ENCODE measurements around a stretch of chr6.

DNA sequence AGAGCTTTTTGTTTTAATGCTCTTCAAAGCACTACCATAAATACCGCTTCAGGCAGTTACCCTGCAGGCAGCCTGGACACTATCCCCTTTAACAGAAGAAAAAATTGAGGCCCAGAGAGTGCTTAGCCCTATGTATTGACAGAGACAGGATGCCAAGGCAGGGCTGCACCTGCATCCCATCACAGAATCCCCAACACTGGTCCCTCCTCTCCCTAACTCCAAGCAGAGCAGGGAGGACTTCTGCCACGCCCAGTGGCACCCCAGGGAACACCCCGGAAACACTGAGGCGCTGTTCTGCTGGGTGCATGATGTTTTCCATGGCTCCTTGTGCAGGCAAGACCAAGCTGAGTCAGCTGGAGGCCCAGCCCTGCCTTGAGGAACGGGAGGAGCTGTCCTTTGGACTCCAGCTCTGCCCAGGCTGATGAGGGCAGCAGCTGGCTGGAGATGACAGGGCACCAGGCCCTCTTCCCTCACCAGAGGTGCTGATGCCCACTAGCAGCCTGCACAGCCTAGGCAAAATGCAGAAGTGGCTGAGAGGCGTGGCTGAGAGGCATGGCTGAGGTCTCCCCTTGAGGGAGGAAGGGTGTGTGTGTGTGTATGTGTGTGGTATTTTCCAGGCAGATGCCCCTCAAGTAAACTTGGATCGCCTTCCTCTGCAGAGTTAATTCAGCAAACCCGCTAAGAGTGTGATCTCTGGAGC lies 2.5 kb downstream of the C6orf132 start:
- PRO-cap: no peak
- RAMPAGE, long total RNA, 3 experiments: no peak in any of the 3 experiments

DNA sequence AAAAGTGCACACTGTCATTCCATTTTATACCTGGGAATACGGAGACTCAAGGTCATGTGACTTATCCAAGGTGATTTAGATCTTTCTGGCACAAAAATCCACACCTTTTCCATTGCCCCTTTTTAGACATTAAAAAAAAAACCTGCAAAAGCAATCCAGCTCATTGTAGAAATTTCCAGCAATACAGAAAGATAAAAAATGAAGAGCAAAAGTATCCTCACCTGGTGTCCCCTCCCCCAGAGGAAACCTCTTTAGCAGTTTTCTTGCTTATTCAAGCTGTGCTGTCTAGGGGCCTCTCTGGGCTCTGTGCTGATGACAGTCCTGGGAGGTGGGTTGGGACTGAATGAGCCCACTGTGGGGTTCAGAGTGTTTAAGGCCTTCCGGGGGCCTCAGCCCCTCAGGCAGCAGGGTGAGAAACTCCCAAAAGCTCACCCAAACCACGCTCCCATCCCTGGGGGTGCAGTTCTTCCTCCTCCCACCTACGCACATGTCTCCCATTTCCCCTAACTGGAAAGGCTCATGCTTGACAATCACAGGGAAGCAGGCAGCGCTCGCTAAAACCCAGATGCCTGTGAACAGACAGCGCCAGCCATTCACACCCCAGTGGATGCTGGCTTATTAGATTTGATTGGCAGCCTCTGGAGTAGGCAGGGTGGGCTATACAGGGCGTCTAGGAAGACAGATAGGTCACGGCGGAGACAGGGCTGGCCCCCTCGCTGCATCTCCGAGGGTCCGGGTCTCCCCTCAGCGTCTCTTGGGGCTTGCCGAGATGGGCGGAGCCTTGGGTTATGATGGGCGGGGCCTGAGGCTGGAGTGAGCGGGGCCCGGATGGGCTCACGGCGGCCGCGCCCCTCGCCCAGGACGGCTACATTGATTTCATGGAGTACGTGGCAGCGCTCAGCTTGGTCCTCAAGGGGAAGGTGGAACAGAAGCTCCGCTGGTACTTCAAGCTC lies 4.5 kb downstream of the GUCA1A start:
- PRO-cap: no peak
- RAMPAGE, long total RNA, 3 experiments: no peak in any of the 3 experiments

- PRO-cap: no peak
- RAMPAGE, long total RNA, 3 experiments: no peak in any of the 3 experiments
These were observed 61.7 kb upstream of the MRPS10 start for GRCh38 chr6:42279003-42280064.

GRCh38 chr6:42335543-42336139 lies 116.1 kb downstream of the TRERF1 start:
- PRO-cap: no peak
- RAMPAGE, long total RNA, 3 experiments: no peak in any of the 3 experiments

DNA sequence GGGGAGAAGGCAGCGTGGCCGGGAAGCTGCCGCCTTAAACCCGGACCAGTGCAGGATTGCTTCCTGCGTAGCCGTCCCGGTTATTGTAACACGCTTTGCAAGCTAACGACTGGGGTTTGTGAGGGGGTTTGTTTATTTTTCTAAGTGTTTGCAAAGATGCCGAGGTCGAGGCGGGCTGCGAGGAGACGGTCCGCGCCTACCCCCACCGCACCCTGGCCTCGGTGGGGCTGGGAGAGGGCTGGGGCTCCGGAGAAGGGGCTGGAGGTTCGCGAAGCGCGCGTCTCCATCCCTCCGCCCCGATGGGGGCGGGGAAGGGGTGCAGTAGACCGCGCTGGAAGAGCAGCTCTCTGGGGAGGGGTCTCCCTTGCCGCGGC lies 926 bp upstream of the TRERF1 start:
- PRO-cap: no peak
- RAMPAGE, long total RNA, 3 experiments: no peak in any of the 3 experiments

DNA sequence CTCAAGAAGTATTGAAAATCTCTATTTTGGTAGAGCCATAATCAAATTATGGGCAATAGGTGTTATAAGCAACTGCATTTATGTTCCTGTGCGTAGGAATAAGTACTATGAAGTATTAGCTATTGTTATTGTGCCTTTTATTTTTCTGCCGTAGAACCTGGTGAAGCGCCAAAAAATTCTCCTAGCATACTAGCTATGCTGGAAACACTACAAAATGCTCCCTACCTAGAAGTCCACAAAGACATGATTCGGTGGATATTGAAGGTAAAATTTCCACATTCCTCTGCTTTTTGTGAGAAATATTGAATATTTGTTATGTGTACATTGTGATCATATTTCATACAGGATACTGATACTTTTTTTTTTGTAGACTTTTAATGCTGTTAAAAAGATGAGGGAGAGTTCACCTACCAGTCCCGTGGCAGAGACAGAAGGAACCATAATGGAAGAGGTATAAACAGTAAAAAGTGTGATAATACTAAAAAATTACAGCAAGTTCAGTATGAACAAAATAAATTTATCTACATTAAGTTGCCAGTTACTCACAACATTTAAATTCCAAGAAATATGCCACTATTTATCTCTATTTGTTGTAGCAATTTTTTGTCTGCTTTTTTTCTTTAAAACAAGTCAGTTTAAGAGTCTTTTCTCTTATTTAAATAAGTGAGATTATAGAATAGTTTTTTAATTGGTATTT lies 64.4 kb downstream of the PRPH2 start:
- PRO-cap: no peak
- RAMPAGE, long total RNA, 3 experiments: no peak in any of the 3 experiments

- PRO-cap: no peak
- RAMPAGE, long total RNA, 3 experiments: no peak in any of the 3 experiments
These were observed 4.4 kb upstream of the BICRAL start for GRCh38 chr6:42777503-42777855.

- PRO-cap: no peak
- RAMPAGE, long total RNA, 3 experiments: no peak in any of the 3 experiments
These were observed 1.1 kb downstream of the PTK7 start for GRCh38 chr6:43076957-43077821.

- PRO-cap: no peak
- RAMPAGE, long total RNA, 3 experiments: no peak in any of the 3 experiments
These were observed 23.8 kb upstream of the SRF start for GRCh38 chr6:43147285-43147655.

DNA sequence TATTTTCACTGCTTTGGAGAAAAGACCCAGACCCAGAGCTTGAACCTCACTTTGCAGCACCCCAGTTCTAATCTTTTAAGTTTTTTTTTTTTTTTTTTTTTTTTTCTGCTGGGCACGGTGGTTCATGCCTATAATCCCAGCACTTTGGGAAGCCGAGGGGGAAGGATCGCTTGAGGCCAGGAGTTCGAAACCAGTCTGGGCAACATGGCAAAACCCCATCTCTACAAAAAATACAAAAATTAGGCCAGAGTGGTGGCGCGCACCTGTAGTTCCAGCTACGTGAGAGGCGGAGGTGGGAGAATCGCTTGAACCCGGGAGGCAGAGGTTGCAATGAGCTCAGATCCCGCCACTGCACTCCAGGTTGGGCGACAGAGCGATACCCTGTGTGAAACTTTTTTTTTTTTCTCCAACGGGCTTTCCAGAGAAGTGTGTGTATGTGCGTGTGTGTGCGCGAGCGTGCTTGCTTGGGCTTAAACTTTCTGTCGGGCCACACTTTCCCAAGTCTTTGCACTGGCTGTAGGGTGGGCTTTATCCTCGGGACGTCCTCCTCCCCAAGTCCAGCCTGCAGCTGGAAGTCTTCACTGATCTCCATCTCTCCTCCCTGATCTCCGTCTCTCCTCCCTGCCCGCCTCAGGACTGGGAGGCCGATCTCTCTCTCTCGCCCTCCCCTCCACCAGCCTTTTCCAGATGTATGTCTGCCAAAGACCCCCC lies 1.0 kb upstream of the SRF start:
- PRO-cap: no peak
- RAMPAGE, long total RNA, 3 experiments: no peak in any of the 3 experiments

- PRO-cap: no peak
- RAMPAGE, long total RNA, 3 experiments: no peak in any of the 3 experiments
These were observed 23.5 kb downstream of the DNPH1 start for GRCh38 chr6:43205830-43206199.

- PRO-cap: no peak
- RAMPAGE, long total RNA, 3 experiments: no peak in any of the 3 experiments
These were observed 8.1 kb downstream of the DNPH1 start for GRCh38 chr6:43220957-43221768.

DNA sequence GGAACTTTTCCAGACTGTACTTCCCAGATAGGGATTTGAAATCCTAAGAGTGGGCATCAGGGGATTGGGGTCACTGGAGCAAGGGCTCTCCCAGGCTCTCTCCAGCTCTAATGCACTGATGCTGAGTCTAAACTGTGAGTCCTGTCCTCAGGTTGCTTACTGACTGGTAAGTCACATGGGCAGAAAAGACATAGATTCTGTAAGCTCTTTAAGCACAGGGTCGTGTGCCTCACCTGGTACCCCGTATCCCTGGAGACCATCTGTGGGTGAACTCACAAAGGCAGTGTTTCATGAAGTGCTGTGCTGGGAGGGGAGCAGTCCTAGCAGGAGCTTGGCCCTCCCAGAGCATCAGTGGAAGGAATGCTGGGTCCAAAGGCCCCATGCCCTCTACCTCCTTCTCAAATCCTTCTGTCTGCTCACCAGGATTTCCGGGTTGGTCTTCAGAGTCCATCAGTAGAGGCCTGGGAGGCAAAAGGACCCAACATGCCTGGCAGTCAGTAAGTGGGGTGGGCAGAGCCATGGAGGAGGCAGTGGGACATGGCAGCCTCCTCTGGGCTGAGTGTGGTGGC lies 5.5 kb downstream of the DNPH1 start:
- PRO-cap: no peak
- RAMPAGE, long total RNA, 3 experiments: no peak in any of the 3 experiments

GRCh38 chr6:43277474-43278453 lies 20.3 kb upstream of the SLC22A7 start:
- PRO-cap: no peak
- RAMPAGE, long total RNA, 3 experiments: no peak in any of the 3 experiments

DNA sequence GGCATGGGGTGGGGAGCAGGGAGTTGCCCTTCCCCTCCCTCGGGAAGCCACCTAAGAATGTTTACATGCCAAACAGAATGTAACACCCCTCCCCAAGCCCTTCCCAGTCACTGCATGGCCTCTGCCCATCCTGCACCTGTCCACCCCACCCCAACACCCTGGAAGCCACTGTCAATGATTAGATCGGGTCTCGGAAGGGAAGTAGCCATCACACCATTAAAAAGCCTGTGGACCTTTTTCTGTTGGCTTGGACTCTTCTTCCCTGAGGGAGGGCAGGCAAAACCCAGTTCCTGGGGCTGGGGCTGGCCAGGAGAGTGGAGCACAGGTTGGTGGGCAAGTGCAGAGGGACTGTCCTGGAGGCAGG lies 10.1 kb upstream of the SLC22A7 start:
- PRO-cap: no peak
- RAMPAGE, long total RNA, 3 experiments: no peak in any of the 3 experiments

GRCh38 chr6:43354487-43354941 lies 14.9 kb downstream of the ZNF318 start:
- PRO-cap: no peak
- RAMPAGE, long total RNA, 3 experiments: no peak in any of the 3 experiments

- PRO-cap: no peak
- RAMPAGE, long total RNA, 3 experiments: no peak in any of the 3 experiments
These were observed 716 bp downstream of the ABCC10 start for GRCh38 chr6:43428031-43428482.

DNA sequence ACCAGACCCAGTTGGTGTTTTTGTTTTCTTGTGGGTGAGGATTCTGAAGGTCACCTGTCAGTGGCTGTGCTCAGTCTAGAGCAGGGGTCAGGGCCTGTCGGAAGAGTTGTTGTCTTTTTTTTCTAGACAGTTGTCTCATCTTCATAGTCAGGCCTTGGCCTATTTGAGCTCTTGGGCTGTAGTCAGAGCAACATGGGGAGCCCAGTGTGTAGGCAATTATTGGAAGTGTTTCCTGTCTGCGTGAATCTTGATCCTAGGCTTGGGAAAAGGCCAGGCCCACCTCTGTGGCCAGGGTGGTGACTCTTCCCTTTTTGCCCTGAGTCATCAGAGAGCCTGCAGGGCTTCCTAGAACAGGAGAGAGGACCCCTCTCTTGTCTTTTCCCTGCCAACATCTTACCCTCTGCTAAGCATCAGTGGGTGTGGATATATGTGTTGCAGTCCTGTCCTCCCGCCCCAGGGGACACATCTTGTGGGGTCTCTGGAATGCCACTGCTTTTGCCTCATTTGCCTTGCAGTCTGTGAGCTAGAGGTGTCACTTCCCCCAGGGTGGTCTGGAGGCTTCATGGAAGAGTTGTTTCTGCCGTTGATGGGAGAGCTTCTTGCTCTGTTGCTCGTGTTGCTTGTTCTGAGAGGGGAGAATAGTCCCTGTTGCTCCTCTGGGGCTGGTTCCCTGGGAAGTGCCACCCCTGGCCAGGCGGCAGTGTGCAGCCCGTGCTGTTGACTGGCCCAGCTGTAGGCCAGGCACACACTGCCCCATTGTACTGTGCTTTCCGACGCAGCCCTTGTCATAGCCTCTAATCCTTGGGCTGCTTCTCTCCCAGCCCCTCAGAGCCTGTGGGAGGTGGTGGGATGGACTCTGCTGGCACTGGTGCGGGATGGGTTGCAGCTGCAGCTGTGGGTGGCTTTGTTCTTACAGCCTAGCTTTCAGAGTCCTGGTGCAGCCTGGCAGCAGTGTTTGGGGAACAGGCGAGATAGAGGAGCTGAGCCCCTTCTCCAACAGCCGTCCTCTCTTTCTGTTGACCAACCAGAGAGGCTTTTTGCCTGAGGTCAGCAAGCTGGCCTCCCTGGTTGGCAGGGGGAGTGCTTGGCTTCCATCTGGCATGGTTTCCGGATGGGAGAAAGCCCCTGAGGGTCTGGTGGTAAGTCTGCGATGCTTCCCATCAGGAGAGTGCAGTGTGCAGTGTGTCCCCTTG lies 11.7 kb downstream of the TJAP1 start:
- PRO-cap: no peak
- RAMPAGE, long total RNA, 3 experiments: no peak in any of the 3 experiments

DNA sequence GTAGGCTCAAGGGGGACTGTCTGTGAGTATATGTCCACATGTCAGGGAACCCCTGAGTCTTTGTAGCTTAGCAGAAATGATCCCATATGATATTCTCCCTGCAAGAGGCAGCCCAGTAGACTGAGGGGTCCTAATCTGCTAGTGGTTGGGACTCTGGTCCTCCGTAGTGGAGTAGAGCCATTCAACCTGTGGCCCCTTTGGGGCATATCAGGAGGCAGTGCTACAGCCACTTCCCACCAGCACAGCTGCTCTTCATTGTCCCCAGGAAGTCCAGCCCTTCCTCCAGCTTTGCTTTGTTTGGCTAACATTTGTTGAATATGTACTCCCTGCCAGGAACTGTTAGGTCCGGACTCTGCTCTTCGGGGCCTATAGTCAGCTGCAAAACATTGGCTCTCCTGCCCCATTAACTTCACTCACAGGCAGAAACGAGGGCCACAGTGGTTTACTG lies 10.9 kb downstream of the LRRC73 start:
- PRO-cap: no peak
- RAMPAGE, long total RNA, 3 experiments: no peak in any of the 3 experiments

- PRO-cap: no peak
- RAMPAGE, long total RNA, 3 experiments: no peak in any of the 3 experiments
These were observed 1.6 kb upstream of the LRRC73 start for GRCh38 chr6:43511648-43512249.

Data from subcutaneous adipose tissue (tissue), 3 donors.